CD14-positive monocyte (primary cell): ENCODE data around the genes DPP10 and TMEM37.

GRCh38 chr2:113438204-113438771 lies 797 bp downstream of the ZNG1B start:
- CAGE, long polyA plus RNA: no peak

GRCh38 chr2:113476838-113477691 lies 21.4 kb upstream of the FOXD4L1 start:
- CAGE, long polyA plus RNA: no peak

DNA sequence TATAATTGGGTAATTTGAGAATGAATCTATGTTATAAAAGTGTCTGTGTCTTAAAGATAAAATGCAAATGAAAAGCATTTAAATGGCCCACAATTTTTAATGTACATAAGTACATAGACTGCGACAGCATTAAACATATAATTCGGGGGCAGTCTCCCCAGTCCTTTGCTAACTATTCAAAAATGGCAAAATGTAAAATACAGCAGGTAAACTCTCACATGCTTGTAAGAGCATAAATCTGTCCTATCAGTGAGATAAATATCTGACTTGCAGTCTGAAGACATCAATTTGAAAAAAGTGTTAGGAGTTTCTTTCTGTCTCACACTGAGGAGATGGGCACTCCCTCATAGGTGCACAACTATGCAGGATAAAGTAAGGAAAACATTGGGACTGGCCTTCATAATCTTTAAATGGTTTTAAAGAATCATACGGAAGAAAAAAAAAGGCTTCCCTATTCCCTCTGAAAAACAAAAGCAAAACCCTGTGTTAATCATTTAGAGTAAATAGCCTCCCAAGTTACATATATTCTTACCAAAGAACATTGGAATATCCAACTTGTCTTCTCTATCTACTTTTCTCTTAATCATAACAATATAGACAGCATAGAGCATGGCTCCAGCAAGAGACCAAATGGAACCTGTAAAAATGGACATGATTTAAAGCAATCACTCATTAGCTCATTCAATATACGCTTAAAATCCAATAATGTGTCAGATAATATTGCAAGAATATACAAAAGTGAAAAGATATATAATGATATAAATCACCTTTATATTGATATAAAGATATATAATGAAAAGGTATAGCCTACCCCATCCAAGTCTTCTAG lies 27.4 kb downstream of the SLC35F5 start:
- CAGE, long polyA plus RNA: no peak

- CAGE, long polyA plus RNA: no peak
Observed at GRCh38 chr2:113896531-113897111, 6.7 kb downstream of the ACTR3 start.

GRCh38 chr2:114442587-114442816 lies at the start of gene DPP10:
Gene DPP10 (plus strand): TSS chr2:114442641.
- CAGE, long polyA plus RNA: no peak

DNA sequence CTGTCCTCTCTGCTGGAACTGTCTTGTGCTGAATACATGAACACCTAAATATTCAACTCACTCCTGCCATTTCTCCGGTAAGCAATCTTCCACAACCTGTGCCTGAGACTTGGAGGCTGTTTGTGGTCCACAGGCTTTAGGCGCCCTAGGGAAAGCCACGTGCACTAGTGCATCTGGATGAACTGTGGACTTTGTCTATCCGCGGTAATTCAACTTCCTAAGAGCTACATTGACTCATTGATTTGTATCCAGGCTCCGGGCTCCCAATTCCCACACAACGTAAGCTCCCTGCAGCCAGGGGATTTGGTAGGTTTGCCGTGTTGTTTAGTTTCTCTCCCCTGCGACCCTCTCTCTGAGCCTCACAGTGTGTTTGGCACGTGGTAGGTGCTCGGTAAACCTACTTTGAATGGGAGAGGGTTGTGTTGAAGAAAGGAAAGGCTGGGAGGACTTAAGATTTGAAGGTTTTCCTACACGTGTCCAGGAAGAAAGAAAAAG lies 718.2 kb downstream of the DPP10 start:
- CAGE, long polyA plus RNA: no peak

GRCh38 chr2:117205332-117205819 lies 609.1 kb upstream of the DDX18 start:
- CAGE, long polyA plus RNA: no peak

- CAGE, long polyA plus RNA: no peak
Observed at GRCh38 chr2:118177184-118177714, 89.0 kb downstream of the INSIG2 start.

DNA sequence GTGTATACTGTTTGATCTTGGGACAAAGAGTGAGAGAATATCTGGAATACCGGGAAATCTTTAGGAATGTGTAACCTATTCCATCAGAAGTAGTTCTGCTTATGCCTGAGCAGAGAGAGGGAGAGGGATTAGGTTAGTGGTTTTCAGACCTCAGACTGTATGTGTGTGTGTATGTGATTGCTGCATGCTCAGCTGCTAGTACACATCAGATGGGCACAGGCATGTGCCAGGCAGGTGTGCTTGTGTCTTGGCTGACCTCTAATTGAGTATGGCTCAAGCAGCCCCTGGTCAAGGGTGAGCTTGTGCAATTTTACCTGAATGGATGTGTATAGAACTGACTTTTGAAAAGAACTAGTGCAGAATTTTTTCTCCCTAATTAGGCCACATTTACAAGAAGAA lies 91.2 kb downstream of the INSIG2 start:
- CAGE, long polyA plus RNA: no peak

DNA sequence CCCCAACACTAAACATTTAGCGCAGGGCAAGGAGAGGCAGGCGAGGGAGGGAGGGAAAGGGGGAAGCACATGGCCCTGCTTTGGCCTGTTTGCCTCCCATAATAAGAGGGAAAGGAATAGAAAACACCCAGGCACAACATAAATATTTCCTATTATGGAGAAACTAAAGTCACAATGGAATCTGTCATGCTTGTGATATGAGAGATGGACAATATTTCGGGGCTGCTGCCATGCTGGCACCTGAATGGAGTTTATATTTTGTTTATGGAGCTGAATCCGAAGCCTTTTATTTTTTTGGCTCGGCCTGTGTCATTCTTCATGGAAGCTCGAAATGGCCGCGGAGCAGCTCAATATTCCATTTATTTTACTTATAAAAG lies 221.2 kb downstream of the INSIG2 start:
- CAGE, long polyA plus RNA: no peak

GRCh38 chr2:119222376-119223108 lies 1.1 kb upstream of the STEAP3 start:
- CAGE, long polyA plus RNA: no peak

GRCh38 chr2:119225018-119225972 lies 1.7 kb downstream of the STEAP3 start:
- CAGE, long polyA plus RNA: no peak

DNA sequence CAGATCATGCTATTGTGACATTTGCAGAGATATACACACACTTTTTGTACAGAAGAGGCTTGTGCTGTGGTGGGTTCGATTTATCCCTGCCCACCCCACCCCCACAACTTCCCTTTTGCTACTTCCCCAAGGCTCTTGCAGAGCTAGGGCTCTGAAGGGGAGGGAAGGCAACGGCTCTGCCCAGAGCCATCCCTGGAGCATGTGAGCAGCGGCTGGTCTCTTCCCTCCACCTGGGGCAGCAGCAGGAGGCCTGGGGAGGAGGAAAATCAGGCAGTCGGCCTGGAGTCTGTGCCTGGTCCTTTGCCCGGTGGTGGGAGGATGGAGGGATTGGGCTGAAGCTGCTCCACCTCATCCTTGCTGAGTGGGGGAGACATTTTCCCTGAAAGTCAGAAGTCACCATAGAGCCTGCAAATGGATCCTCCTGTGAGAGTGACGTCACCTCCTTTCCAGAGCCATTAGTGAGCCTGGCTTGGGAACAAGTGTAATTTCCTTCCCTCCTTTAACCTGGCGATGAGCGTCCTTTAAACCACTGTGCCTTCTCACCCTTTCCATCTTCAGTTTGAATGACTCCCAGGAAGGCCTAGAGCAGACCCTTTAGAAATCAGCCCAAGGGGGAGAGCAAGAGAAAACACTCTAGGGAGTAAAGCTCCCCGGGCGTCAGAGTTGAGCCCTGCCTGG lies 40.1 kb downstream of the STEAP3 start:
- CAGE, long polyA plus RNA: no peak

GRCh38 chr2:119293771-119294429 lies 70.3 kb downstream of the STEAP3 start:
- CAGE, long polyA plus RNA: no peak

DNA sequence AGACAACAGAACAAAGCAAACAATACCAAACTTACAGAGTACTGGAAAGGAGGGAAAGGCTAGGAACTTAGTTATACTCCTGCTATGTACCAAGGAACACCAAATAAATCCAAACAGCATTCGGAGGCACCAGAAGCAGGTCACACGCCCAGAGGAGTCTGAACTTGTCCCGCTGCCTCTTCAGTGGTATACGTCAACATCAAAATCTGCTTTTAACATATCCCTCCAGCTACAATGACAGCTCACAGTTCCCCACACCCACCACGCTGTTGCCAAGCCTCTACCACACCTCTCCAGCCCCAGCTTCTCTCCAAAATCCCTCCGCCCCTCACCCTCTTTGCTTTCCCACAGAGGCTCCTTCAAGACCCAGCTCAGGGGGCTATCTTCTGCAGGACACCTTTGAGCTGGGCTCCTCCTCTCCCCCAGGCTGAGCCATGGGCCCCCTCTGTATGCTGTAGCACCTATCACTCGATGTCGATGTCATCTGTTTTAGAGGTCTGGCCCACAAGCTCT lies 17.3 kb downstream of the C2orf76 start:
- CAGE, long polyA plus RNA: no peak

GRCh38 chr2:119429466-119430129 lies 2.1 kb upstream of the TMEM37 start:
- CAGE, long polyA plus RNA: no peak

DNA sequence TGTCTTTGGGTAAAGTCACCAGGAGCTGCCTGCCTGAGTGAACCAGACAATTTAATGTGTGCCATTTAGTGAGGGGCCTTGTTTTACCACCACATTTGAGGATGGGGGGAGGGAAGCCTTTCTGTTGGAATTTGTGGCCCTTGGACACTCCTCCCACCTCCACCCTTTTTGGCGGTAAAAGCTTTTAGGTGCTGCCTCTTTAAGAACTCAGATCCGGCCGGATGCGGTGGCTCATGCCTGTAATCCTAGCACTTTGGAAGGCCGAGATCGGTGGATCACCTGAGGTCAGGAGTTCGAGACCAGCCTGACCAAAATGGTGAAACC lies 1.1 kb upstream of the TMEM37 start:
- CAGE, long polyA plus RNA: no peak

DNA sequence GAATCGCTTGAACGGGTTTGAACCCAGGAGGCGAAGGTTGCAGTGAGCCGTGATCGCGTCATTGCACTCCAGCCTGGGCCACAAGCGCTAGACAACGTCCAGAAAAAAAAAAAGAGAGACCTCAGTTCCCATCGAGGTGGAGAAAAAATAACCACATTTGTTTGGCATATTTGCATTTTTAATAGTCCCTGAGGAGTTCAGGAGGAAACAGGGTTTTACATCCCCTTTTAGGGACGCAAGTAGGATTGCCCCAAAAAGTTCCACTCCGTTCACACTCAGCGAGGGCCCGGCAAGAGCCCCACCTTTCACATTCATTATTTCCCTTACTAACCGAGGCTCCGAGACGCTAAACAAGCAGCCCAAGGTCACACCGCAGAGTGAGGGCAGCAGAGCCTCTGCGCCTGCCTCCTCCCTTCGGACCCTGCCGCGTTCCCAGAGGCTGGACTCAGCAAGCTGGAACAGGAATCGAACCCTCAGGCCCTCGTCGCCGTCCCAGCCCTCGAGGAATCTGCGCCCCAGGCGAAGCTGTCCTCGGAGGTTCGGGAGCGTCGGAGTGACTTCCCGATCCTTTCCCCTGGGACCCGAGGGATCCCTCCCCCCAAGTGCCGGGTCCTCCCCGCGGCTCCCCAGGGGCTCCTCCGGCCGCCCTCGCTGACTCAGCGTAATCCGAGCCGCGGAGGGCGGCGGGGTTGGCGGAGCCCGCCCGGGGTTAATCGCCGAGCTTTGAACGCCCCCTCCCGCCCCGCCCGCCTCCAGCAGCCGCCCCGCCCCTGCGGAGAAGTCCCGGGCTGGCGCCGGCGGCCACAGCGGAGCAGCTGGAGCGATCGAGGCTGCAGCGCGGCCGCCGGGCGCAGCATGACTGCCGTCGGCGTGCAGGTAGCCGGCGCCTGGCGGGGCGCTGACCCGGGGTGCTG lies at the start of gene TMEM37:
TSS of gene TMEM37 (plus strand) at position 806 of the 914 bp plus-strand sequence.
- CAGE, long polyA plus RNA: no peak

GRCh38 chr2:119433839-119434547 lies 2.3 kb downstream of the TMEM37 start:
- CAGE, long polyA plus RNA: no peak

- CAGE, long polyA plus RNA: no peak
Observed at GRCh38 chr2:119490665-119491325, 33.5 kb downstream of the SCTR start.